Parotid gland (tissue), 1 donor: Measurements from ENCODE around the genes EIF4E3 and GPR27.

DNA sequence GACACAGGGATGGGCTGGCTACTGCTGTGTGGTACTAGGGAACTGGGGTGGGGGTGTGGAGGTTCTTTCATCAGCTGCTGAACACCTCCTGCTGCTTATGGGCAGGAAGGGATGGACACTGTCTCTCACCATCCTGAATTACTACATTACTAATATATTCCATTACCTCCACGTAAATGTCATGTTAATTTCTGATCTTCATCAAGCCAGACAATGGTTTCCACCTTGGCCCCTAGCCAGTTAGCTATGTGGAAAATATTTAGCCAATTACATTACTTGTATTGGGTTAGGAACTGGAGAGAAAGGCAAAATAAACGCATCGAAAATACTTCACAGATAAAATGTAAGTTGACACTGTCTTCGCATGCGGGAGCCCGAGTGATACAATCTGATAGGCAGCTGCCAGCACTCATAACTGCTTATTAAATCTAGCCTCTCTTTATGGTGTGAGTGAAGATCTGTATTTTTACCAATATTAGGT, 95.1 kb downstream of the FOXP1 start:
- PRO-cap: no peak

DNA sequence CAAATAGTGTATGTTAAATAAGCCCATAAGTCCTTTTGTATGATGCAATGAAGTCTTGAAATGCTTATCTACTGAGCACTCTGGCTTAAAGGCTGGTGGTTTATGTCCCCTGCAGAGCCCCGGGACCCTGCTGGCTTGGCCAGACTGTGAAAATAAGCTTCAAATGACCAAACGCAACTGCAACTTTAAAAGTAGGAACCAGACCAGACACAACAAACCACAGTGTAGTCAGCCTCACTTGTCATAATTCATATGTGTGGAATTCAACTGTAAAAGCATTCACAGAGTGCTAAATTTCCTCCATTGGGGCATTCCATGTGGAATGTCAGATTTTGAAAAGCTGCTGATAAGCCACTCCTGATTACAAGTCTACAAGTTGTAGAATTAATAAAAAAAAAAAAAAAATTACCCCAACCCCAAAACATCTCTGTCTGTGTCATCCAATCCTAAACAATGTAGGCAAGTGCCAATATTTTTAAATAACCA, 72.4 kb downstream of the FOXP1 start:
- PRO-cap: no peak

- PRO-cap: no peak
Measured at GRCh38 chr3:71542353-71543334, 40.9 kb downstream of the FOXP1 start.

DNA sequence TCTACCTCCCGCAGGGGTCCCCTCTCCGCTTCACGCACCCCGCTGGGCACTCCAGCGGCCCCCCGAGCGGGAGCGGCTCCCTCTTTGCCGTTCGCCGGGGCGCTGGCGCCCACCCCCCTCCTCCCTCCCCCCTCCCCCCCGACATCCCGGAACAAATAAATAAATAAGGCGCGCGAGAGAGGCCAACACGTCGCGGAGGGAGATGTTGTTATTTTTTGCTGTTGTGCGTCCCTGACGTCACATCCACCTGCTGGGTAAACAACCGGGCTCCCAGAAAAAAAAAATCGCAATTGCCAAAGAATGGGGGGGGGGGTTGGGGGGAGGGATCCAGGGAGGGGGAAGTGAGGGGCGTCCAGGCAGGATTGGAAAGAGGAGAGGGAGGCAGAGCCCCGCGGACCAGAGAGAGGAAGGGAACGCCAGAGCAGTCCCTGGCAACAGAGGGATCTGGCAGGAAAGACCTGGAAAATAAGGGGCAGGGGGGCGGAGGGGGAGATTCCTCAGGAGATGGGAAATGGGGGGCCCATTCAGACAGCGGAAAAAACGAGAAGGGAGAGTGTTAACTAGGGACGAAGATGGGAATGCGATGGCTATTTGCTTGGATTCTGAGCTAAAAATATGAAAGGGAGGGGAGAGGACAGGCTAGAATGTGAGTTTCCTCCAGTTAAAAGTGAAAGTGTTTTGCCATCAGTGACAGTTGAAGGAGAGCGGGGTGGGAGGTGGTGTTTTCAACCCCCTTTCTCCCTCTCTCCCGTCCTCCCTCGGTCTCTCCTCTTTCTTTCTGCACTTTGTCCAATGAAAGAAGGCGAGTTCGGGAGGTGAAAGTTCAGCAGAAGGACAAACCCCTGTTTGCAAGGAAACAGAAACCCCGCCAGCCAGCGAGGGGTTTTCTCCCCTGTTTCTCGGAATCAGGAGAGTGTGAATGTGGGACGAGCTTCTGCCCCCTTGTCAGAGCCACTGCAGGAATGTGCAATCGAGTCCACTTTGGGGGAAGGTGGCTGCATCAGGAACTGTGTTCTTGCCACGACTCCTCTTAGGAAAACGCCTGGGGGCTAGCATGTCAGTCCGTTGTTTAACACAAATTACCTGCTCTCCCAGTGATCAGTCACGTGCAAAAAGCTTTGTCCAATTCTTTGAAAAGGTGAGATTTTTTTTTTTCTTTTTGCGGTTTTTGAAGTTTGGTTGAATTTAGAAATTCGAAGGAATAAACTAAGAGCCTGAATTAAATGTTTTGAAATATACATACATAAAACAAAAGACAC, 773 bp upstream of the FOXP1 start:
- PRO-cap: bidirectional peak, plus-strand start at position 394 of the sequence, minus-strand start at position 96 of the sequence; bidirectional peak, plus-strand start at position 690 of the sequence, minus-strand start at position 609 of the sequence; bidirectional peak, plus-strand start at position 914 of the sequence, minus-strand start at position 747 of the sequence; unidirectional peak, minus-strand start at position 956 of the sequence

DNA sequence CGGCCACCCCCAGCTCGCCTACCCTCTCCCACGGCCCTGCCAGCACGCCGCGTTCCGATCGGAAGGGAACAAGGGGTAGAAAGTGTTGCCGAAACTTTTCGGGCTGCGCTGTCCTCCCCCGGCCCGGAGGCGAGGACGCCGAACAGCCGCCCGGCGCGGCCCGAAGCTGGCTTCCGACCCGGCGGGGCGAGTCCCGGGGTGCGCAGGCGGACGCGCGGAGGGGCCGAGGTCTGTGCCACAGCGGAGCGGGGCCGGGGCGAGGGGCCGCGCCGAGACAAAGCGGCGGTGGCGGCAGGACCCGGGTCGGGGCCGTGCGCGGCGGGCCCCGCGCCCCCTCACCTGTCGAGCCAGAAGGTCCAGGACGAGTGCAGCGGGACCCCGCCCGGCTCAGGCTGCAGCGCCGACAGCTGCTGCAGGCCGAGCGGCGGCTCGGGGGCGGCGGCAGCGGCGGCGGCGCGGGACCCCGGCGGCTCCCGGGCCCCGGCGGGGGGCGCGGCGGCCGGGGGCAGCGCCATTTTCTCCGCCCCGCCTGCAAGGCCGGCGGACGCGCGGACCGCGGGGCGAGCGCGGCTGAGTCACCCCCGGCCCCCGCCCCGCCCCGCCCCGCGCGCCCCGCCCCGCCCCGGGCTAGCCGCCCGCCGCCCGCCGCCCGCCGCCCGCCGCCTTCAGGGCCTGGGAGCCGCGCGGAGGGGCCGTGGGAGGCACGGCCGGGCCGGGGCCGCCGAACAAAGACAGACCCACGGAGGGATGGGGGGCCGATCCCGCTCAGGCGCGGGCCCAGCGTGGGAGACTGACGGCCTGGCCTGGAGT, at the start of gene EIF4E3:
EIF4E3 (minus strand) TSS at position 550 of the 810 bp plus-strand sequence.
- PRO-cap: bidirectional peak, plus-strand start at position 668 of the sequence, minus-strand start at position 531 of the sequence

DNA sequence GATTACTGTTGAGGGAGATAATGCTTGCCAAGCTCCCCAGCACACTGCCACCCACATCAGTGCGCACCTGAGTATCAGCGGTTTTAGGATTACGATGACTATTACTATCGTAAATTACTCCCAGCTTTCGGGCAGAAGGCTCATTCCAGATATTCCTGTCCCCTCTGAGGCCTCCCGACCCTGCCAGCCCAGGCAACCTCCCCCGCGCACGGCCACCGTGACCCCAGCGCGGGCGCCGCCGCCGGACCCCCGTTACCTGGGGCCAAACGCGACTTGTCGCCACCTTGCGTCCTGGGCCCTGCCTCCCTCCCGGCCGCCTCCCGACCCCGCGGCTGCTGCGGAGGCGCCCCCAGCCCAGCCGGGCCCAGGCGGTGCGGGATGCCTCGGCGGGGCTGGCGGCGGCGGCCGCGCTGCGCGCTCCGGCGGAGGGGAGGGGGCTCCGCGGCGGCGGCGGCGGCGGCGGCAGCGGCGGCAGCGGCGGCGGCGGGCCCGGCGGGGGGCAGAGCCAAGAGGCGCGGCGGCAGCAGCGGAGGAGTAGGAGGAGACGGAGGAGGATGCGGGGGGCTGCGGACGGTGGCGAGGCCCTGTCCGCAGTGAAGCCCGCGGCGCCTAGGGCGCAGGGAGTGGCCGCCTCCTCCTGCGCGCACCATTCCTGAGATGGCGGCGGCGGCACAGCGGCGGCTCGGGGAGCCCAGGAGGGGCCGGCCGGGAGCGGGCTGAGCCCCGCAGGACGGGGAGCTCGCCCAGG, at the start of gene GPR27:
GPR27 (plus strand) TSS at position 649 of the 748 bp plus-strand sequence.
- PRO-cap: no peak

GRCh38 chr3:71755224-71755557, 1.5 kb downstream of the GPR27 start:
- PRO-cap: no peak

DNA sequence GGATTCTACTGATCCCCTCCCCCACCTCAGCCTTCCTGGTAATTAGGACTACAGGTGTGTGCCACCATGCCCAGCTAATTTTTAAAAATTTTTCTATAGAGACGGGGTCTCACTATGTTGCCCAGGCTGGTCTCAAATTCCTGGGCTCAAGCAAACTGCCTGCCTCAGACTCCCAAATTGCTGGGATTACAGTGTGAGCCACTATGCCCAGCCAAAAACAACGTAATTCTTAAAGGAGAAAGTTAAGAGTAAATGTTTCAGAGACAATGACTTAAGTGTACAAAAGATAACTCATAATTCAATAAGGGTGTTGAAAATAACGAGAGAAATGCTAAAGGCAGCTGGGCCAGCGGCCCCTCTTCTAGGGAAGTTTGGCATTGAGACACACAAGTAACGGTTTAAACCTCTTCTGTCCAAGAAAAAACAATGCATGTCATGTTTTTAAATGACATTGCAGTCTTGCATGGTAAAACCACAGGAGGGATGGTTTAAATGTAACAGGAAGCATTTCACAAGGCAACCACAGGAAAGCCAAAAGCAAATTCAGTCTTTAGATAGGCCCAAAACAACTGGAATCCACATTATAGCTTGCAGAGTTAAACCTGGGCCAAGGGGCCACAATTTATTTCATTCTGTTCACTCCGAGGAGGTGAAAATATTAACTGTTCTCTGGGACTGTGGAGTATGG, 5.1 kb downstream of the PROK2 start:
- PRO-cap: no peak

- PRO-cap: no peak
Measured at GRCh38 chr3:72008556-72009029, 223.6 kb upstream of the PROK2 start.

DNA sequence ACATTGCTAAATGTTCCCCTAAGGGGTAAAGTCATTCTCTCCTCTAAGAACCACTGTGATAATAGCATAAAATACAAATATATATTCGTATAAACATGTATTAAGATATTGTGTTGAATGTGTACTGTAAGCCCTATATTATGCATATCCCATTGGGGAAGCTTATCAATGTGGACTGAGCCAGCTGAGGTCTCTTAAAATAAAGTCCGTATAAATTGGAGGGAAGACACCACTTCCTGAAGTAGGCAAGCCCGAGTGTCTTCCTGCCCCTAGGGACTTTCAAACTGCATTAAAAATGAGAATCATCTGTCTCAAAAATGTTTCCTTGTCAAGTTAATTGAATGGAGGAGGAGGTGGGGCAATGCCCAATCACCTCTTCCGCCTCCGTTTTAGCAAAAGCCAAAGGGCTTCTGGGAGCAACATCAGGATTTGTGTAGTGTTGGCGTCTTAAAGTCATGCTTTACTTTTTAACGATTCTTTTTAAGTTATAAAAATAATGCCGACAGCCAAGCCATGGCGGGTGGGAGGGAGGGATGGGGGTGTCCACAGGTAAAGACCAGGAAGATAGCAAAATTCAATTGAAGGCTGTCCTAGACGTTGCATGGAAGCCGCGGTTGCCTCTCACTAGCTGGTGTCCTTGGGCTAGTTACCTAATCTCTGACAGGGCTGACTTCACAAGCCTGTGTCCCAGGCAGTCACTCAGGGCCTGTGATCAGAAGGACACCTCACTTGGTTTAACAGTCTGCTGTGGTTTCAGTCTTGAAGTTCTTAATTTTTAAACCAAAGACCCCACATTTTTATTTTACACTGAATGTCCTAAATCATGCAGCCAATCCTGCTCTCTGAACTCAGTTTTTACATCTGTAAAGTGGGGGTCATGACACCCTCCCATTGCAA, 524.9 kb upstream of the PROK2 start:
- PRO-cap: no peak

- PRO-cap: no peak
Measured at GRCh38 chr3:72375528-72376629, 472.4 kb downstream of the SHQ1 start.

DNA sequence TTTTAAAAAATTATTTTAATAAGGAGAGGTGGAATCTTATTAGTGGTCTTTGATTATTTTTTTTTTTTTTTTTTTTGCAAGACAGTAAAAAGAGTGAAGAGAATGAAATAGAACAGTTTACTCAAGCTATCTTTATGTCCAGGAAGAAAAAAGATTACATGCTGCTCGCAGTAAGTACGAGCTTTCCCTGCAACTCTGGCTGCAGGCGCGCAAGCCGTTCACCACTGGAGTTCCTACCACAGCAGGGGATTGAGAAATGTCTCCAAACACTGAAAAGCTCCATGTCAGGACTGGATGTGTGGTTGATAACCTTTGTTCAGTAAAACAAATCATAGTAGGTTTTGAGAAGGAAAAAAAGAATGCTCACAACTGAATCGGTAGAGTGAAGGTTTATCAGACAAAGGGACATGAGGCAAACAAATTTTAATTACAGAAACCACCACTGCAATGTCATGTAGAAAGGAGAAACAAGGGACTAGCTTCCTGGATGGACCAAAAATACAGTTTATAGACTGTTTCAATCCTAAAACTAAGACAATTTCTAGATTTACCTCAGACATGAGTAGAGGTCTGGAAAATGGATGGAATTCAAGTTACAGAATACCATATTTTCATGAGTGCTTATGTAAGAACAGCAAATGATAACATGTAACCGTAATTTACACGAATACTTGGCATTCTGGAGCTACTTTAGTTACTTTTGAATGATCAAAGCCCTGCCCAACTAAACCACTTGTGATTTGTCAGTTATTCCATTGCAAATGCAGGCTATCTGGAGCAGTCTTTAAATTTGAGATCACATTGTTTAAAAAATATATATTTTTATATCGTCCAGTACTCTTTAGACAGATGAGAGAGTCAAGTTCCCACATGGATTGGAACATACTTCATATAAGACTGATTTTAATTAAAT, 471.1 kb downstream of the SHQ1 start:
- PRO-cap: no peak

DNA sequence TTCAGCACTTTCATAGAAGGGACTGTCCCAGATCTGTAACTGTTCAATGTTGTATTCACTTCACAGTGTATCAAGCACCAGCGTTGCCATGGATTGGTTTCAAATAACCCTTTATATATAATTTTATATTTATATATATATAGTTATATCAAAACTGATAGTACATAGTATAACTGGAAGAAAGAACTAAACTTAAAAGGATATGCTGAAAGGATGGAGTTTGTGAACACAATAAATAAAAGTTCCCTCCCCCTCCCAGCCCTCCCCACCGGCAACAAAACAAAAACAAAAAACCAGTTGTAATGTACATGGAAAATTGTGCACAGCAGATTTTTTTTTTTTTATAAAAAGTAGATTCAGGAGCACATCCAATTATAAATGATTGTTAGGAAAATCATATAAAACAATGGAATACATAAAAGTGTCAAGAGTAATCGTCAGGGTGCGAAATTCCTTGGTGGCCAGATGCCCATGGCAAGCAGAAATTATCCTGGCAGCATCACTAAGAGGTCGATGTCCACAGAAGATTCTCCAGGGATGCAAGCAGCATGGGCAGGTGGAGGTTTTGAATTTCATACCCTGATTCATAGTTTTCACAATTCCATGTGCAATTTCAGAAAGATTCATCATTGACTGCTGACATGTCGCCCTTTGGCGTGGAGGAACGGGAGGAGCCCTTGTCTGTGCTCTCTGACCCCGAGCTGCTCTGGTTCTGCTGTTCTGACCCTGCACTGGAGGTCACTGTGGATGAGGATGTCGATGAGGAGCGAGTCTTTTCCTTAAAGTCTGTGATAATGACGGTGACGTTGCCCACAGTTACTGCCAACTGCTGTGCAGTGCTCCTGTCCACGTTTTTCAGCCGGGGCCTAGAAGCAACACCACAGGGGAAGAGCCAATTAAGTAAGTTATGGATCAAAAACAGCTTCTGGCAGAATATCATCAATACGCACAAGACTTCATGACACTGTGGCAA, 470.2 kb downstream of the SHQ1 start:
- PRO-cap: no peak

DNA sequence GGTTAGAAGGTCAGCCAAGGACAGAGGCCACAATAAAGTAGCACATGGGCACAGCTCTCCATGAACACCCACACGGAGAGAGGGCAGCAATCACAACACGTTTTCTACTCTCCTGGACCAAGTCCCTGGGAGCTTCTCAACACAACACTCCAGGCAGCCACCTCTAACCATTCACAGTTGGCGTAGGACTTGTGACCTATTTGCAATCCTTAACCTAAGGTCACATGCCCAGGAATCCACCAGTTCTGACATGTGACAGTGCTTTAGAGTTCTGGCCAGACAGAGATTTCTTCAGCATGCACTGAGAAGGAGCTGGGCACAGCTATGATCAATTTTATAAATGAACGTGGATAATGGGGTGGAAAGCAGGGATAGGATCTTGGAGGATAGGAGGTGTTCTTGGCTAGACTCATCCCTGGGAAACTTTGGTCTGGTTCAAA, 280.7 kb downstream of the SHQ1 start:
- PRO-cap: no peak

GRCh38 chr3:72756779-72757410, 91.3 kb downstream of the SHQ1 start:
- PRO-cap: no peak

GRCh38 chr3:72890914-72891505, 3.2 kb downstream of the GXYLT2 start:
- PRO-cap: no peak

DNA sequence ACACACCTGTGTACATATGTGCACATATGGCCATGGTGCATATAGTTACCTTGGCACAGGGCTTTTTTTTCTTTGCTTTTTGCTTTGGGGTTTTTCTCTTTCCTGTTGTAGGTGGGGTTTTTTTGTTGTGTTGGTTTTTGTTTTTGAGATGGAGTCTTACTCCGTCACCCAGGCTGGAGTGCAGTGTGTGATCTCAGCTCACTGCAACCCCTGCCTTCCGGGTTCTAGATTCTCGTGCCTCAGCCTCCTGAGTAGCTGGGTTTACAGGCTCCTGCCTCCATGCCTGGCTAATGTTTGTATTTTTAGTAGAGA, 30.8 kb upstream of the PPP4R2 start:
- PRO-cap: no peak

GRCh38 chr3:73068228-73068896, 6.9 kb downstream of the EBLN2 start:
- PRO-cap: no peak

DNA sequence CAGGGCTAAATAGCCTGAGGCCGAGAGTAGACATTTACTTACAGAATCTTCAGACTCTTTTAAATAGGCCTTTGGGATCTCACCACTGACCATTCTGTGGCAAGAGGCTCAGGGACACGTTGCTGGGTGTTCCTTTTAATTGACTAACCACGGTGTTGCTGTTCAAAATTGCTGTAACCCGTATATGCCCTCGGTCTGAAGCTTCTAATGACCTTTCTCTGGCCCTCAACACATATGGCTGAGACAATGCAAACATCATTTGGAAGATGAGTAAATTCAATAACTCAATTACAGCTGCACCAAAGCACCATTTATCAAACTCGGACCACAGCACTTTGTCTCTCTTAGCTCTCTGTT, 152.5 kb downstream of the PDZRN3 start:
- PRO-cap: no peak

DNA sequence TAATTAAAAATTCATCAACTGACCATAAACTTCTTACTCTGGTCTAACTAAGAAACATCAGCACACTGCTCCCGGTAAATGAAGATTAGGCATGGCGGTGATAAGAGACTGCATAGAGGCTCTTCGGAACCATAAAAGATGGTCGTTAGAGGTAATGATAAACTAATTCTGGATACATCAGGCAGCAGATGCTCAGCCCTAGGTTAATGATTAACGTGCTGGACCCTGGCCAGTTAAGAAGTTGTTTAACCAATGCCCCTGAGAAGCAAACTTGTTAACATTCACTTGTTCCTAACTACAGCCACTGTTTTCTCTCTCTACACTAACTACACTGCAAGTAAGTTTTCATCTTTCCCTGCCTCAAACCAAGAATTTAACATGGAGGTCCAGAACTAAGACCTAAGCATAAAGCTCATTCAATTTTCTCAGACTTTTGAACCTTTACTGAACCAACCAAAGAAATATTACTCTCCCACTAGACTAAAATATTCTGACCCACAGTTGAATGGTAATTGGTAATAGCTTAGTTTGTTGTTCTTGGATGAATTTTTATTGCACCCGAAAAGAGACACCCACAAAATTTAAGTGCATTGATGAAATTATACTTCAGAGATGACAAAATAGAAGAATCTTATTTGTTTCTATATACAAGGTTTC, 111.3 kb downstream of the PDZRN3 start:
- PRO-cap: no peak